Epithelial cell of alveolus of lung (primary cell): ENCODE measurements around a stretch of chr7.

DNA sequence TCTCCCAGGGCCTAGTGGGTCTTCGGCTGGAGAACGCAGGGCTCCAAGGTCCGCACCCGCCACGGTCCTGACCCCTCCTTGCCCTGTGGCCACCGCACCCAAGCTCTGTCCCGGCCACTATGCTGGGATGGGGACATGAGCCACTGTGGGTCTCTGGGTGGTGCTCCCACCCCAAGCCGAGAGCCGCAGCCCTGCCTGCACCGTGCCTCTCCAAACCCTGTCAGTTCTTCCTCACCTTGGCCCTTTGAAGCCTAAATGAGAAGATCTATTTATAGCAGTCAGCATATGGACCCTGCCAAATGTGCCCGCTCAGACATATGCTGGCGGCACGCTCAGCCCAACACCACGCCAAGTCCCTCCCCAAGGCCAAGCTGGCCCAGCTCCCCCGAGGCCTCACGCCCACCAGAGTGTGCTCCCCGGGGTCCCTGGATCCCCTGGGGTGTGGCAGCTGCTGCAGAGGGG is 56.1 kb downstream of the ELFN1 start:
- RAMPAGE, long total RNA, result no peak
- RRBS, result no CpG with 5 or more reads among the region's 17 CpGs

DNA sequence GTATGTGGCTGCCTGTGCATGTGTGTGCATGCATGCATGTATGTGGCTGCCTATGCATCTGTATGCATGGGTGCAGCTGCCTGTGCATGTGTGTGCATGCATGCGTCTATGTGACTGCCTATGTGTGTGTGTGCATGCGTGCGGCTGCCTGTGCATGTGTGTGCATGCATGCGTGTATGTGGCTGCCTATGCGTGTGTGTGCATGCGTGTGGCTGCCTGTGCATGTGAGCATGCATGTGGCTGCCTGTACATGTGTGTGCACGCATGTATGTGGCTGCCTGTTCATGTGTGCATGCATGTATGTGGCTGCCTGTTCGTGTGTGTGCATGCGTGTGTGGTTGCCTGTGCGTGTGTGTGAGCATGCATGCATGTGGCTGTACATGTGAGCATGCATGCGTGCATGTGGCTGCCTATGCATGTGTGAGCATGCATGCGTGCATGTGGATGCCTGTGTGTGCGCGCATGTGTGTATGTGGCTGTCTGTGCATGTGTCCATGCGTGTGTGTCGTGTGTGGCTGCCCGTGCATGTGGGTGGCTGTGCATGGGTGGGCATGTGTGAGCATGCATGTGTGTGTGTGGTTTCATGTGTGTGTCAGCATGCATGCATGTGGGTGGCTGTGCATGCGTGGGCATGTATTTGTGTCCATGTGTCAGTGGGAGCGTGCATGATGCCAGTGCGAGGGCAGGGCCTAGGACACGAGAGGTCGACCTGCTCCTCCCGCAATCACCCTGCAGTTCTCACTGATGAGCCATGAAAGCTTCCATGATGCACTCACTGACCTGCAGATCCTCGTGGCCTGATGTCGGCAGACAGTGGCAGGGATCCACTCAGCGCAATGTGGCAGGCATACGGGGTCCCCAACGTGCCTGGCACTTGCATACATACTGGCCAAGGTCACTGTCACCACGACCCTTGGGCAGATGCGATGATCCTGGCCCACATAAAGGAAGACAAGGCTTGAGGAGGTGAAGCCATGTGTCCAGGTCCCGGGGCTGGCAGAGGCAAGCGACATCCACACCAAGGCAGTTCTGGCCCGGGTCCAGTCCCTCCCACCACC is 218.4 kb downstream of the ELFN1 start:
- RAMPAGE, long total RNA, result no peak
- RRBS, result 94% methylated on average over 3 of the region's 33 CpGs

DNA sequence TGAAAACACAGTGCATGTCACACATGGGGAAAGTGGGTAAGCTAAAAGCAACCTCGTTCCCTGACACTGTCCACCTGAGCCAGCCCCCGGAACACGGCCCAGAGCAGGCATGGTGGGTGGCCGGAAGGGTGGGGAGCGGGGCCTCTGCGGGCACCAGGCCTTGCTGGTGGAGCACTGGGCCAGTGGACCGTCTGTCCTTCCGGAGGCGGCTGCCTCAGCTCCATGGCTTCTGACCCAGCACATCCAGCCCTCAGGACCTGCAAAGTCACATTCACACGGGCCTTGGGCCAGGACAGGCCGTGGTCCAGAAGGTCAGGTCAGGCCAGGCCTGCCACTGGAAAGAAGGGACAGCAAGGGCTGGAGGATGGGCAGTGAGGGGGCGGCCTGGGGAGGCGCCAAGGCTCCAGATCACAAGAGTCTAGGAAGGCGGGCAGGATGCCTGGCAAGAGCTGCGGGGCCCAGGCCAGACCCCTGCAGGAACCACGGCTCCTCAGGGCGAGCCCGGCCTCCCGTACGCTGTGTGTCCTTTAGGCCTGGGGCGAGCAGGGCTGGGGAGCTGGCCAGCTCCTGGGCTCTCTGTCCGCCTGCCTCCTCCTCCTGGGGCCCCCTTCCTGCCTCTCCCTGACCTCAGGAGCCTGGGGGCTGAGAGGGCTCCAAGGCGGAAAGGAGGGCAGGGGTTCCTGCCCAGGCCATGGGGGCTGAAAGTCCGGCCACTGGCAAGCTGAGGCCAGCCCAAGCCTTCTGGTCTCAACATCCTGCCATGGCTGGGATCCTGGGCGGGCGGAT is 225.7 kb downstream of the ELFN1 start:
- RAMPAGE, long total RNA, result no peak
- RRBS, result 77% methylated on average over 5 of the region's 26 CpGs

GRCh38 chr7:1919536-1920241 is 249.6 kb downstream of the ELFN1 start:
- RAMPAGE, long total RNA, result no peak
- RRBS, result 47% methylated on average over 2 of the region's 18 CpGs

DNA sequence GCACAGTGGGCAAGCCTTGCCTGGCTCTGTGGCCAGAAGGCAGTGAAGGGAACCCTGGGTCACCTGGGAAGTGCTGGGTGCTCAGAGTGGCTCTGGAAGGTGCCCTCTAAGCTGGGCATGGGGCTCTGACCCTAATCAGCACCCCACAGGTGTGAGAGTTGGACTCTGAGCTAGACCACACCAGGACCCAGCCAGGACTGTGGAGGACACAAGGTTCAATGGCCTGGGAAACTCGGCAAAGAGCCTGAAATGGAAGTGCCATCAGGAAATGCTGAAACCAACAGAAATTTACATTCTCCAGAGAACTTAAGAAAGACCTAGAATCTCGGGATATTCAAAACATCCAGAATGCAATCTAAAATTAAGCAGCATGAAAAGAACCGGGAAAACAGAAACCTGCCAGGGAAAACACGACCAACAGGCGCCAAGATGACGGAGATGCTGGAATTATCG is 253.6 kb downstream of the ELFN1 start:
- RAMPAGE, long total RNA, result no peak
- RRBS, result no CpG with 5 or more reads among the region's 7 CpGs

DNA sequence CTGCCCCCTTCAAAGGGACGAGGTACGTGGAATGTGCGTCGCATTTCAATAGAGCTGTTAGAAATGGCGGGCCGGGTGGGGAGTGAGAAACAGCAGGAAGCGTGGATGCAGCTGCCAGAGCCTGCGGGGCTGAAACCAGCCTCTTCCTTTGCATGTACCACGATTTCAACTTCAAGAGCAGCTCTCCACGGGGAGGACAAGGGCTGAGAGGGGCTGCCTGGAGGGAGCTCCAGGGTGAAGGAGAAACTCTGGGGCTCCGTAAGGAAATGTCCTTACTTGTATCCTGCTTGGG is 274.2 kb downstream of the ELFN1 start:
- RAMPAGE, long total RNA, result no peak
- RRBS, result no CpG with 5 or more reads among the region's 11 CpGs

- RAMPAGE, long total RNA, result no peak
- RRBS, result 80% methylated on average over 10 of the region's 27 CpGs
These were observed 223.7 kb downstream of the MAD1L1 start for GRCh38 chr7:2008872-2009621.

DNA sequence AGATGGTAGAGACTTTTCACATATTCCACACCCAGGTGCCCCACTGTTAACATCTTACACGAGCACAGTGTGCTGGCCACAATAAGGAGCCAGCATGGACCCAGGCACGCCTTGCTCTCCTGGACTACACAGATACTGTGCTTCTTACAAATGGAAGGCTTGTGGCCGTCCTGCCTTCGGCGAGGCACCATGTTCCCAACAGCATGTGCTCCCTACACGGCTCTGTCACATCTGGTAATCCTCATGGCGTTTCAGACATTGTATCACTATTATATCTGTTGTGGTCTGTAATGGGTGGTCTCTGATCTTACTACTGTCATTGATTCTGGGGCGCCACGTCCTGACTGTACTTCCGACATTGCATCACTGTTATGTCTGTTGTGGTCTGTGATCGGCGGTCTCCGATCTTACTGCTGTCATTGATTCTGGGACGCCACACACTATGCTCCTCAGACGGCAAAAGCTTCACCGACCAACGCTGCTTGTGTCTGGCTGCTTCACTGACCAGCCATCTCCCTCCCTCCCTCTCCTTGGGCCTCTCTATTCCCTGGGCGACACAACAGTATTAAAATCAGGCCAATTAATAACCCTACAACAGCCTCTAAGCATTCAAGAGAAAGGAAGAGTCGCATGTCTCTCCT is 195.4 kb downstream of the MAD1L1 start:
- RAMPAGE, long total RNA, result no peak
- RRBS, result no CpG with 5 or more reads among the region's 19 CpGs

DNA sequence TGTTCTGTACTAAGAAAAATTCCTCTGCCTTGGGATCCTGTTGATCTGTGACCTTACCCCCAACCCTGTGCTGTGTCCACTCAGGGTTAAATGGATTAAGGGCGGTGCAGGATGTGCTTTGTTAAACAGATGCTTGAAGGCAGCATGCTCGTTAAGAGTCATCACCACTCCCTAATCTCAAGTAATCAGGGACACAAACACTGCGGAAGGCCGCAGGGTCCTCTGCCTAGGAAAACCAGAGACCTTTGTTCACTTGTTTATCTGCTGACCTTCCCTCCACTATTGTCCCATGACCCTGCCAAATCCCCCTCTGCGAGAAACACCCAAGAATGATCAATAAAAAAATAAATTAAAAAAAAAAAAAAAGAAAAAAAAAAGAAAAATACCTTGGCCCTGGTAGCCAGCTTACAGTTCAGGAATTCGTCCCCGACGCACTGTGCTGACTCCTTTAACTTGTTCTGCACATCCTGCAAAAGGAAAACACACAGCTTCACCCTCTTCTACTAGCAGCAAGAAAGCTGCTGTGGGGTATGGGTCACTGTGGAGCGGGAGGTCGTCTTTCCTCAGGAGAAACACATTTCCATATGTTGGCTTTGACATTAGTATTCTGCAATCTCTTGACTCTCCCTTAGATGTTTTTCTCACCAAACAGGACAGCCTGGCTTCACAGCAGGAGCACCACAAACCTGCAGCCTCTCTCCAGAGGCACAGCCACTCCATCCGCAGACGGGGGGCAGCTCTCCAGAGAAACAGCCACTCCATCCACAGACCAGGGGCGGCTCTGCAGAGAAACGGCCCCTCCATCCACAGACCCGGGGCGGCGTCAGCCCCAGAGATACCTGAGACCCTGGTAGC is 27.4 kb downstream of the NUDT1 start:
- RAMPAGE, long total RNA, result no peak
- RRBS, result no CpG with 5 or more reads among the region's 17 CpGs

DNA sequence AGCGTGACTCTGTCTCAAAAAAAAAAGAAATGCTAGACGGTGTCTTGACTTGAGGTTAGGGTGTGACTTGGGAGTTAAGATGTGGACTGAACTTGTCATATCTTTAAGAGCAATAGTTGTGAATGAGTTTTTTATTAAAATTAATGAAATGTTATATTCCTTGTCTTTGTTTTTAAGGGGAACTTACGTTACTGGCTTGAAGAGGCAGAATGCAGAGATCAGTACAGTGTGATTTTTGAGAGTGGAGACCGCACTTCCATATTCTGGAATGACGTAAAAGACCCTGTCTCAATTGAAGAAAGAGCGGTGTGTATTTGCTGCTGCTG is 8.8 kb downstream of the EIF3B start:
- RAMPAGE, long total RNA, result no peak
- RRBS, result no CpG with 5 or more reads among the region's 6 CpGs

DNA sequence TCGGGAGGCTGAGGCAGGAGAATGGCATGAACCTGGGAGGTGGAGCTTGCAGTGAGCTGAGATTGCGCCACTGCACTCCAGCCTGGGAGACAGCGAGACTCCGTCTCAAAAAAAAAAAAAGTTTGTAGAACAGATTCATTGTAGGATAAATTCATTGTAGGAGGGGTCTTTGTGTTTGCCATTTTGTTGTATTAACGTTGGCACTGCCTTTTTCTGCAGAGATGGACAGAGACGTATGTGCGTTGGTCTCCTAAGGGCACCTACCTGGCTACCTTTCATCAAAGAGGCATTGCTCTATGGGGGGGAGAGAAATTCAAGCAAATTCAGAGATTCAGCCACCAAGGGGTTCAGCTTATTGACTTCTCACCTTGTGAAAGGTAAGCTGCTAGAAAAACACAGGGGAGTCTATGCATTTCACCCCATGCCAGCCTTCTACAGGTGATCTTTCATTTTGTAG is 9.6 kb downstream of the EIF3B start:
- RAMPAGE, long total RNA, result no peak
- RRBS, result no CpG with 5 or more reads among the region's 7 CpGs

GRCh38 chr7:2390264-2390957 is 13.0 kb upstream of the CHST12 start:
- RAMPAGE, long total RNA, result no peak
- RRBS, result 44% methylated on average over 3 of the region's 16 CpGs

DNA sequence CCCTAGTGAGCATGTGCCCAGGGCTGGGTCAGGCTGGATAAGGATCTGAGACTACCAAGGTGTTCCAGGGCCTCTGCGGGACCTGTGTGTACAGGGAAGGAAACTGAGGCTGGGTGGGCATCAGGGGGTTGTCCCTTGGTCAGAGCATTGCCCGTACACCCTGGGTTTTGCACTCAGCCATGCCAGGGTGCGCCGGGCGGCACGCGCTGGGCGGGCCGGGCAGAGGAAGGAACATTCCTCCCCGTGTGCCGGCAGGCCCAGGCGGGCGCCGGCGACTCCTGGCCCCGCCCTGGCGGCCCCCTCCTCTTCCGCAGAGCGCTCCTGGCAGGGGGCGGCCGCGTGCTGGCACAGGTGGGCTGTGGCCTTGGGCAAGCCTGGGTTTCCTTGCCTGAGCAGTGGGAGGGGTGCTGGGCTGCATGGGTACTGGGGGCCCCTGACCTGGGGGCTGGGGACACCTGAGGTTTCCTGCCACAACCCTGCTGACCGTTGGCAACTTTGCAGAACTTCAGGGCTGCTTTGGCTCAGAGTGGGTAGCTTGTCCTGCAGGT is 3.9 kb downstream of the LFNG start:
- RAMPAGE, long total RNA, result no peak
- RRBS, result no CpG with 5 or more reads among the region's 23 CpGs

- RAMPAGE, long total RNA, result no peak
- RRBS, result 3% methylated on average over 4 of the region's 58 CpGs
These were observed 12.0 kb downstream of the LFNG start for GRCh38 chr7:2531369-2532169.

DNA sequence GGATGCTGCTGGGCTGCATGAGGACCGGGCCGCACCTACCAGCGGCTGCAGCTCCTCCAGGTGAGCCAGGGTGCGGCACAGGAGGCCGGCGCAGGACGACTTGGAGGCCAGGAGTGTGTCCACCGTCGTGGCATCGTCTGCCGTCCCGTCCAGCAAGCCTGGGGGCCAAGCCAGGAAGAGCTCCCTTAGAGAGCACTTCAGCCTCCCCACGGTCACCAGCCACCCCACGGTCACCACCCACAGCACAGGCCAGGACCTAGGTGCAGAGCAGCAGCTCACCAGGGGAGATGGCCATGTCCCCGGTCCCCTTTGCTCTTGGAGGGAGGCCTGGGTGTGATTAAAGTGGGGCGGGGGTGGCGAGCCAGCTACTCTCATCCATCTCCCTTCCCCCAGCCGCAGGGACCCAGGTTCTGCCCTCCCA is 13.6 kb downstream of the BRAT1 start:
- RAMPAGE, long total RNA, result no peak
- RRBS, result 85% methylated on average over 5 of the region's 18 CpGs

- RAMPAGE, long total RNA, result no peak
- RRBS, result 83% methylated on average over 6 of the region's 33 CpGs
These were observed 11.8 kb downstream of the BRAT1 start for GRCh38 chr7:2543434-2543968.

- RAMPAGE, long total RNA, result no peak
- RRBS, result 87% methylated on average over 5 of the region's 30 CpGs
These were observed 33.5 kb upstream of the TTYH3 start for GRCh38 chr7:2598054-2598837.

- RAMPAGE, long total RNA, result no peak
- RRBS, result 91% methylated on average over 1 of the region's 7 CpGs
These were observed 20.8 kb upstream of the AMZ1 start for GRCh38 chr7:2667154-2667609.

- RAMPAGE, long total RNA, result no peak
- RRBS, result no CpG with 5 or more reads among the region's 6 CpGs
These were observed 23.0 kb downstream of the AMZ1 start for GRCh38 chr7:2710821-2711609.

GRCh38 chr7:2803076-2803520 is 41.0 kb downstream of the GNA12 start:
- RAMPAGE, long total RNA, result no peak
- RRBS, result no CpG with 5 or more reads among the region's 13 CpGs